Neutrophil (primary cell): Measurements from ENCODE around the gene ISL1.

DNA sequence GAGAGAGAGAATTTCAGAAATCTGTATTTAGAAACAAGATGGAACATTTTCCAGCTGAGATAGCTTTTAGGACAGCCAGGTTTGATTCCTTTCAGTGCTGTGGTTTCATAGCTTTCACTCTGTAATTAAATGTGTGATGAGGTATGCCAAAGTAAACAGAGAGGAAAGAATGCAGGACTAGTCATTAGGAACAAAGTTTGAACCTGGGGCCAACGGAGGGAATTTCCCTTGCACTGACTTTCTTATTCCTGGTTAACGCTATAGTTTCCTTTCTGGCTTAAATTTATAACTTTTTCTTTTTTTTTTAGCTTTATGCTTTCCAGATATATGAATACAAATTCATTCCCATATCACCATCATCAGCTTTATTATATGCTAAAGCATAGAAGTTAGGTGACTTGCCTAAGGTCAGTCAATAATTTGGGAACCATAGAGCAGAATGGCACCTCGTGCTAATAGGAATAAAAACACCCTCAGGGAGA, 10.0 kb upstream of the CCL28 start:
- PRO-cap = no peak

- PRO-cap = no peak
Observed at GRCh38 chr5:43497563-43498280, 14.1 kb upstream of the TMEM267 start.

GRCh38 chr5:43677523-43677945, 74.6 kb downstream of the NNT start:
- PRO-cap = no peak

DNA sequence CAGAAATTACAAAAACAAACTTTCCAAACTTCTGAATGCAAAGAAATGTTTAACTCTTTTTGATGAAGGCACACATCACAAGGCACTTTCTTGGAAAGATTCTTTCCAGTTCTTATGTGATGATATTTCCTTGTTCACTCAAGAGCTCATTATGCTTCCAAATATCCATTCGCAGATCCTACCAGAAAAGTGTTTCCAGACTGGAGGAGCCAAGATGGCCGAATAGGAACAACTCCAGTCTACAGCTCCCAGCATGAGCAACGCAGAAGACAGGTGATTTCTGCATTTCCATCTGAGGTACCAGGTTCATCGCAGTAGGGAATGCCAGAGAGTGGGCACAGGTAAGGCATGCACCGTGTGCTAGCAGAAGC, 497.0 kb upstream of the HCN1 start:
- PRO-cap = no peak

GRCh38 chr5:50425016-50425345, 16.1 kb downstream of the EMB start:
- PRO-cap = no peak

- PRO-cap = no peak
Observed at GRCh38 chr5:50770224-50770762, 103.9 kb downstream of the PARP8 start.

DNA sequence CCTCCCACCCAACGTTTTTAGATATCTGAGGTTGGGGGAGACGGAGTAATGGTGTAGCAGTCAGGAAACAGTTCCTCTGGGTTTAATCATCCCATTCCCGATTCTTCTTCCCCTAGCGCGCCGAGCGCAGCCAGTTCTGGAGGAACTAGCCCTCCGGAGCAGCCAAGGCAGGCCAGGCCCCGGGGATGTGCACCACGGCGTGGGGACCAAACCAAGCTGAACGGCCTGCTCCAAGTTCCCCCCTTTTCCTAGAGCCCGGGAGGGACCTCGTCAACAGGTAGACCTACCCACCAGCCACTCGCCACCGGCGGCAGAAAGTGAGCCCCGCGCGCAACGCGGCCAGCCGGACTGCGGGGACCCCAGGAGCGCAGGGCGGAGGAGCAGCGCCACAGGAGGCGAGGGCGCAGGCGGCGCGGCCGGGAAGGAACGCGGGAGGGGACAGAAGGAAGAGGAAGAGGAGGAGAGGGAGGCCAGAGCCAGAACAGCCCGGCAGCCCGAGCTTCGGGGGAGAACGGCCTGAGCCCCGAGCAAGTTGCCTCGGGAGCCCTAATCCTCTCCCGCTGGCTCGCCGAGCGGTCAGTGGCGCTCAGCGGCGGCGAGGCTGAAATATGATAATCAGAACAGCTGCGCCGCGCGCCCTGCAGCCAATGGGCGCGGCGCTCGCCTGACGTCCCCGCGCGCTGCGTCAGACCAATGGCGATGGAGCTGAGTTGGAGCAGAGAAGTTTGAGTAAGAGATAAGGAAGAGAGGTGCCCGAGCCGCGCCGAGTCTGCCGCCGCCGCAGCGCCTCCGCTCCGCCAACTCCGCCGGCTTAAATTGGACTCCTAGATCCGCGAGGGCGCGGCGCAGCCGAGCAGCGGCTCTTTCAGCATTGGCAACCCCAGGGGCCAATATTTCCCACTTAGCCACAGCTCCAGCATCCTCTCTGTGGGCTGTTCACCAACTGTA, at the start of gene ISL1:
ISL1 (plus strand) TSS at position 766 of the 948 bp plus-strand sequence.
- PRO-cap = no peak

DNA sequence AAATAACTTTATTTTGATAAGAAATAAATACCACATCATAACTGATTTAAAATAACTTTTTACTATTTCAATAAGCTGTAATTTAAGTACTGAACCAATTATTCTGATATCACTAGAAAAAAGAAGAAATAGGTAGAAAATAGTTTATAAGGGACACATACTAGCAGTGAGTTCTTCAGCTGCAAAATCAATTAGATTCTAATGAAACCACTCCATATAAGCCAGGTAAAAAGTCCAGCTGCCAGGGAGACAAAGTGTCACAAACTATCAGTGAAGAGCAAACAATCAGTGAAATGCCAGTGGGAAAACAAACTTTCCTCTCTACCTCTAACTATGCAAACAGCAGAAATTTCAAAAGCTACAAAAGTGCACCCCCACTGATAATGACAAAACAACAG, 637.3 kb upstream of the ITGA1 start:
- PRO-cap = no peak

- PRO-cap = no peak
Observed at GRCh38 chr5:52709587-52710159, 78.0 kb upstream of the ITGA1 start.

GRCh38 chr5:52727517-52728123, 60.1 kb upstream of the ITGA1 start:
- PRO-cap = no peak

DNA sequence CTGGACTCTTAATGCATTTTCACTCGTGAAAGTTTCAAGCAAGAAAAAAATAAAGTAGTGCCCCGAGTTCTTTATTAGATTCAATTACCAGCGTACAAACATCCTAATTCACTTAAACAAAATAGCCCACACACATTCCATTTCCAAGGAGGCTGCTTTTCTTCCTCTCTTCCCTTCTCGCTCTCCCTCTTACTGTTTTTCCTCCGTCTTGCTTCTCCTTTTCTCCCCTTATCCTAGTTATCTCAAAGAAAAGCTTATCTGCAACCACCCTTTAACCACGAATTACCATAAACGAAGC, 461 bp upstream of the ITGA1 start:
- PRO-cap = no peak

DNA sequence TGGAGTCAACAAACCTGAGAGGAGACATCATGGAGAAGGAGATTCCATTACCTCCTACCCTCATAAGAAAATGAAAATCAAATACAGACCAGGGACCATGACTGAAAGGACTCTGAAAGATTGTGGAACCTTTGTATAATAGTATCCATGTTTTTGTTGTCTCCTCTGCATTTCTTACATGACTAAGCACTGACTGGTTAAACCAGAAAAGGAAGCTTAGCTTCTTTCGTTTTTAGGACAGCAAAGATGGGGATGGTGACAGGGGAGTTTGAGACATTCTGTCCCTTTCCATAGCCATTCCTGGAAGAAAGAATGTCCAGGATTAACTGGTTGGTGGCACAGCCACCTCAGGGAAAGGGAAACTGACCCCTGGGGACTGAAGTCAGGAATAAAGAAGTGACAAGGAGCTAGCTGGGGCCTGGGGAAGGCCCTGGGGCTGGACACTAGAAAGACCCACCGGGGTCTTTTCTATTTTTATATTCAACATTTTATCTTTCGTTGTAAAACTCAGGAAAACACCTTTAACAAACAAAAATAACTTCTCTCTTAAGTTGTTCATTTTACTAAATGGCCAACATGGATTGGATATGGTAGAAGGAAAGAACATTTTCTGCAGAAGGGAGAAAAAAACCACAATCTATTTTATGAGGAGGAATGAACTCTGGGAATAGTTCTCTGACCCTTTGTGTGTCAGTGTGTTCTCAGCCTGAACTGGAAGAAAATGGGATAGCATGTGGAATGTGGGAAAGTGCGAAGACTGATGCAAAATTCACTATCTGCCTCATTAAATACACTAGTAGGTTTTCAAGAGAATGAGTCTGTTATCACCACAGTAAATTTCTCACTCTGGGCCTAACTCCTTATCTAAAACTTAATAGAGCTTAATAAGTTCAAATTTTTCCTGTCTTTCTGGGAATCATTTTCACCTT, 22.4 kb downstream of the ITGA1 start:
- PRO-cap = no peak

- PRO-cap = no peak
Observed at GRCh38 chr5:52892952-52893477, 96.1 kb upstream of the ITGA2 start.

DNA sequence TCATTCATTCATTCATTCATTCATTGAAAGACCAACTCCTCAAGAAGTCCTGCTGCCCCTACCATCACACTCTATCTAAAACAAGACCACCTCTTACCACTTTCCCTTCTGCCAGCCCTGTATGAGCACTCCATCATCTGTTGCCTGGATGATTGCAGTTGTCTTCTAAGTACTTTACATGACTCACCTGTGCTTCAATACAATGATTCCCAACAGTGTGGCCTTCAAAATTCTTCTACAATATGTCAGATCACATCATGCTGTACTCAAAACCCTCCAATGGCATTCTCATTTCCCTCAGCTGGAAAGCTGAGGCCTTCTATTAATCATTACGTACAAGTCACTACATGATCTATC, 46.9 kb downstream of the ITGA2 start:
- PRO-cap = no peak

GRCh38 chr5:53090575-53091345, 18.8 kb downstream of the MOCS2 start:
- PRO-cap = no peak

DNA sequence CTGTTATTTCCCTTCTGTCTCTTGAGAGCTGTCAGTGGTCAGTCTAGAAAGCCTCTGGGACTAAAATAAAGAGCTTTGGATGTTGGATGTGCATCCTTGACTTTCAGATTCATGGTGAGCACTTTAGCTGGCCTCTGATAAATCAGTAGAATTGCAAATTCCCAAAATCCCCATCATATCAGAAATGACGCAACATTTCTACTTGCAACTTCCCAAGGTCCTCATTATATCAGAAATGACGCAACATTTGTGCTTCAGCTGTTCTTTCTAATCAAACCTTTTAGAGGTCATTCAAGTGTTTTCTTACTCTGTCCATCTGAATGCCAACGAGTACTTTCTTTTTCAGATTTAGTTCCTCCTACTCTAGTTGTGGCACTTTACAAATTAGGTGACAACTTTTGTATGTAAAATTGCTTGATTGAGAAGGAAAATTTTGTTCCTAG, 167.3 kb upstream of the MOCS2 start:
- PRO-cap = no peak

DNA sequence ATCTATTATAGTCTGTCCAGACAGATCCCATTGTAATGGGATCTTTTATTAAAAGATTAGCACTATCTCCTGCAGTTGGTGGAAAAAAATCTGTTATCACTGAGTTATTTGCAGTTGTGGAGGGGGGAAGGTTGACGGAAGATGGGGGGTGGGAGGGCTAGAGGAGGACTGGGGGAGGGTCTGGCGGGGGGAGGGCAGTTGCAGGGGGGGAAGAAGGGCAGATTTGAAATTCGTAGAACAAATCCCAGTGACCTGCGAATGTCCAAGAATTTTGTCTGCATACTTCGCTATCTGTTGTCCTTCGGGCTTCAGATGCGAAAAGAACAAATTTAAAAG, 1.4 kb upstream of the FST start:
- PRO-cap = no peak

- PRO-cap = no peak
Observed at GRCh38 chr5:53479486-53480044, 864 bp upstream of the FST start.

DNA sequence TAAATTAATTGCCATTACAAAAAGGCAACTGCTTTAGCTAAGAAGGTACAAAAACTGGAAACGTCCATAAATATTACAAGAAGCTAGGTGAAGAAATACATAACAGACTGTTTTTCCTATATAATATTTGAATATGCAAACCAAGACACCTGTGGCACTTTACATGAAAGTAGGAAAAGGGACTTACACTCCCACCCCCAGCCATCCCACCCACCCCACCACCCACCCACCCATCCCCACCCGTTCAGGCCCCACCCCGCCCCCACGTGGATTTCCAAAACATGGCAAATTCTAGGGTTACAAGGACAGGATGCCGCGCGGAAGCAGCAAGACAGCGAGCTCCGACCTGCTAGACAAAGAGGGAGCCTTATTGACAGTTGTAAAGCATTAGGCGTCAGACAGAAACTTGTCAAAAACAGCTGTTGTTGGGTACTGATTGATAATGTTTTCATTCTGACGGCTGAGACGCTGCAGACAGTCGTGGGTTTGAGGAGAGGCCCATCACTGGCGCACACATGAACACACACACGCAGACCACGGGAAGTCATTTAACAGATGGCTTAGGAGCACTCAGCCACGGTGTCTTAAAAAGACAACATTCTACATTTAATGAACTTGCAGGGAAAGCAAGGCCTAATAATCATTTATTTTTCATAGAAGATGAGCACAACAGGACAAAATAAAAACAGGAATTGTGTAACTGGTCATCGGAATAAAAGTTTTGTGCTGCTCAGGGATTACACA, 323.9 kb downstream of the NDUFS4 start:
- PRO-cap = no peak

DNA sequence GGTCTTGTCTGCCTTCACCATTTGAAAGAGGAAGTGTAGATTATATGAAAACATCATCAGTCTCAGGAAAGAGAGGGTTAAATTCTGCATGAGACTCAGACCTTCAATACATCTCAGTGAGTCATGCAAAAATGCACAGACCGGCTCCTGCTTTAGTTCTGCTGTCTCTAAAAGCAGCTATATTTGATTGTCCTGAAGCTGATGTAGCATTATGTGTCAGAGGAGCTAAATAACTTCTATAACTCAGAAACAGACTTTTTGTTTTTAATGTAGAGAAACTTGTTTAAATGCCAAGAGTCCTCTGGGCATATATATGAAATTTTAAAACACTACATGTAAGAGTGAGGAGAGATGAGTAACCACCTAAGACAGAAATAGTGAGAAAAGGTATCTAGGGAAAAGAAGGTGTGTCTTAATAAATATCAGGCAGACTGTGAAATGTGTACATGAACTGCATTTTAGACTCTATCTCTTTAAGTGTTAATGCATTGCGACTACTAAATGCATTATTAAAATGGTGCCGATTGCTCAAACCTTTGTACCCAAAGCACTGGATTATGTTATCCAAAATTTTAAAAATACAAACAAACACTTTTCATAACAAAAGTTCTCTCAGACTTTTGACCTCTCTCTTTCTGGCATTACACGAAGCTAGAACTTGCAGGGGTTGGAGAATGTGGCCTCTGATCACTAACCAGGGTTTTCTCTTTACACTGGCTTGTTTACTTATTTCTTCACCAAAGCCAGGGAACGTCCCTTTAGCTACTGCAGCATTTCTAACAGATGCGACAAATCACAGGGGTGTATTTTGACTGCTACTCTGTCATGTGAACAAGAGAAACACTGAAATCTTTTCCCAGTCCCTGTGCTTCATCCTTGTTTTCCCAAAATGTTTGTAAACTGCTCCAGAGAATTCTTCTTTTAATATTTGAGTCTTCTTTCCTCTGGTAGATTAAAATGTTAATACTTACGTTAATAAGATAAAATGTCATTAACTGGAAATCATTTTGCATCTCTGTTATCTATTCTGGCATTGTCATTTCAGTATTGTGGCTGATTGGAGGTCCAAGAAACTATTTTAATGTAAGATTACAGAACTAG, 302.2 kb downstream of the ARL15 start:
- PRO-cap = no peak